ENCODE measurements around a stretch of chr15.

DNA sequence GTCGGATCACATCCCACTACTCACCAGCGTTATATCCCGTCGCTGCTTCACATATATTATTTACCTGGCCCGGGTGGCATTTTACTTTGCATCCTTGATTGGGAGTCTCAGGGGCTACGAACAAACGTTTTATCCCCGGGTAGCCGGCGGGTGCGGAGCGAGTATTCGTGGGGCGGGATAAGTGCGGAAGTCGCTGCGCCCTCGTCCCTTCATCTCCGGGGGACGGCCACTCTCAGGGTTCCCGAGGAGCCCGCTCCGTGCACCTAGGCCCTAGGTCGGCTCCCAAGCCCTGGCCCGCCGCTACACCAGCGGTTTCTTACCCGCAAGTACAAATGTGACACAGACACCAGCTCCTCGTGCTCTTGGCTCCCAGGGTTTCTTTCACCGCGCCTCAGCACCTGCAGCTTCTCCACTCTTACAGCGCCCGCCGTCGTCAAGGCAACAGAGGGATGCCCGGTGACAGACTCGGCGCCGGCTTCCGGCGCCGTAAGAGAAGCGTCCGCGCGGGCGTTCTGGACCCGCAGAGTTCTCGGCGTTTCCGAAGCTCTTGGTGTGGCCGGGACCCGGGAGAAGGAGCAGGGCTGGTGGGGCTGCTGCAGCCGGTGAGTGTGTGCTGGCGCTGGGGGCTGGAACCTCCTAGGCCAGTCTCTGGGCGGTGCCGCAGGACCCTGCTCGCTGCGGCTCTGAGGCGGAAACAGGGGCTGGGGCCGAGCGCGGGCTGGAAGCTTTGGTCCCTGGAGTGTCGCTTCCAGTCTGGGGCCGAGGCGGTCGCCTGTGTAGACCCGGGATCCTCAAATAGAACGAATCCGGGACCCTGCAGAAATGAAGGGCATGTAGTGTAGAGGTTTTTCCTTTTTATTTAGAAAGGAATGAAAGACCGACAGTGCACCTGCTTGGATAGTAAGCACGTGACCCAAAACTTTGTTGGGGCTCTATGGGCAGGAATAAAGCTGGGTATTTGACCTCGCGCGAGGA lies 155.6 kb upstream of the GOLGA6L4 start:
- RRBS, 2 experiments, result 24 to 31% methylated on average over 14 to 22 of the region's 75 CpGs

- RRBS, 2 experiments, result no CpG with 5 or more reads among the region's 3 CpGs
Measured at GRCh38 chr15:84597865-84598937, 2.6 kb upstream of the ZSCAN2 start.

DNA sequence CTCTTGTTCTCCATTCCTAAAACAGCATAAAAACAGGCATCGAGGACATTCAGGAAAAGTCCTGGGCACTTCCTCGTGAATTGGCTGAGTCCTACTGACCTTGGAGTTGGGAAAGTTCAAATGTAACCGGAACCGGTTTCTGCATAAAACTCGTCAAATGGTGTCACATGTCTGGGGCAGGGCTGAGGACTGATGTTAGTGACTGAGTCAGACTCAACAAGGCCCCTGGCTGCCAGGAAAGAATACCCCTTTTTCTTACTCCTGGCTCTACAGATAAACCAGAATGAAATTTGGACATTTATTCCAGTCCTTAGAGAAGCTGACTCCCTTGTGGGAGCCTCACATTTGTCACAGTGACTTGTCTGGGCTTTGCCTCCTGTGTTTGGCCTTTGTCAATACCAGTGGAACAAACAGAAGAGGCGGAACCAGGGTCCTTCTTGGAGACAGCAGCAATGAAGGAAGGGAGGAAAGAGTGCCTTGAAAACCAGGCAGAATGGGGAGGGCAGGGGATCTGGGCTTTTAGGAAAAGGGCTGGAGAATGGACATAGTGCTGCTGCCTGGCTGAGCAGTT lies 1.5 kb downstream of the ALPK3 start:
- RRBS, 2 experiments, result no CpG with 5 or more reads among the region's 6 CpGs

DNA sequence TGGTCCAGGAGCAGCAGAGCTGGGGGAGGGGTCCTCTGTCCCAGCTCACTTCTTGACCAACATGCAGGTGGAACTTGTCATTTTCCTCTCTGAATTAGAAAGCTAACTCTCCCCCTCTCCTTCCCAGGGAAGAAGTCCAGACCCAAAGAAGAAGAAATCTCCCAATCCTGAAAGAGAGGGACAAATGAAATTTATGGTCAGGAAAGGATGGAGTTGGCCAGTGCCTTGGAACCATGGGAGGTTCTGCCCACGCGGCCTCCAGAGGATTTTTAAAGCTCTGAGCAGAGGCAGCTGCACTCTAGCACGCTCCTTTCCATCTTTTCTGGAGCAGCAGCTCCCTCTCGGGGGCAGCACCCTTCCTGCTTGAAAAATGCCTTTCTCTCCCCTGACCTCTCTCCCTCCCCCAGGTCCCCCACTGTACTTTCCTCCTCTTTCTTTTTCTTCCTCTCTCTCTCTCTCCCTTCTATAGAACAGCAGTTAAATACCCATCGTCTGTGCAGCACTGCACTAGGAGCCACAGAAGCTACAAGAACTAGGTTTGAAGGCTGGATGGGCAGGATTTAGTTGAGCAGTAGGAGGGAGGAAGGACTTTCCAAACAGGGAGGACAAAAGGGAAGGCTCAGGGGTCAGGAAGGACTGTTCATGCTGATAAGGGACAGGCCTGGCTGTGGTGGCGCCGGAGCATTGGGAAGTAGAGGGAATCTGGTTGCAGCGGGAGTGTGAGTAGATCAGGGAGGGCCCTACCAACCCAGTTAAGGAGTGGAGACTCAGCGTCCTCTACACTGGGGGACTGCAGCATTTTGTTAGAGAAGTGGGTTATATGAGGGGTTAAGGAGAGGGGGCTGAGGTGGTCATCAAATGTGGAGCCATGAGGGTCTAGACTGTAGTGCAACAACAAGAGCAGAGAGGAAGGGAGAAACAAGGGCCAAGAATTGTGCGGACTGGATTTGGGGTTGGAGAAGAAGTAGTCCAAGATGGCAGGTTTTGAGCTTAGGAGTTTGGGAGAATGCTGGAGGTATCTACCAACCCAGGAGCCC lies 4.5 kb downstream of the ALPK3 start:
- RRBS, 2 experiments, result no CpG with 5 or more reads among the region's 10 CpGs

DNA sequence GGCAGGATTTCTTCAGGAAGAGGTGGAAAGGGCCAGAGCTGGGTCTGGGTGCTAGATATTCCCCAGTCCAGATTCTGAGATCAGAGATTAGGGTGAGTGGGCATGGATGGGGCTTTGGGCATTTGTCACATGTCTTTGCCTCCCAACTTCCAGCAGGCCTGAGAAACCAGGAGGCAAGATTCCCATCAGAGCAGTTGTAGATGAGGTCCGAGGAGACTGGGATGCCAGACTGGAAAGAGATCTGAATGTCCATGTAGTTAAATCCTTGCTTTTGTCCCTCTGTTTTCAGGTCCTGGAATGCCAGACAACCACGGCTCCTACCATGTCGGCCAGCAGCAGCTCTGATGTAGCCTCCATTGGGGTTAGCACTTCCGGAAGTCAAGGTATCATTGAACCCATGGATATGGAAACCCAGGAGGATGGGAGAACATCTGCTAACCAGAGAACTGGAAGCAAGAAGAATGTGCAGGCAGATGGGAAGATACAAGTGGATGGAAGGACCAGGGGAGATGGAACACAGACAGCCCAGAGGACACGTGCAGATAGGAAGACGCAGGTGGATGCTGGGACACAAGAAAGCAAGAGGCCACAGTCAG lies 28.3 kb upstream of the SLC28A1 start:
- RRBS, 2 experiments, result no CpG with 5 or more reads among the region's 6 CpGs

- RRBS, 2 experiments, result no CpG with 5 or more reads among the region's 18 CpGs
Measured at GRCh38 chr15:84856699-84857572, 27.5 kb upstream of the SLC28A1 start.

GRCh38 chr15:84859005-84859962 lies 25.2 kb upstream of the SLC28A1 start:
- RRBS, 2 experiments, result 62% methylated on average over 2 of the region's 26 CpGs; no CpG with 5 or more reads in 1 of the 2 experiments

GRCh38 chr15:84929883-84930515 lies 45.5 kb downstream of the SLC28A1 start:
- RRBS, 2 experiments, result no CpG with 5 or more reads among the region's 3 CpGs

DNA sequence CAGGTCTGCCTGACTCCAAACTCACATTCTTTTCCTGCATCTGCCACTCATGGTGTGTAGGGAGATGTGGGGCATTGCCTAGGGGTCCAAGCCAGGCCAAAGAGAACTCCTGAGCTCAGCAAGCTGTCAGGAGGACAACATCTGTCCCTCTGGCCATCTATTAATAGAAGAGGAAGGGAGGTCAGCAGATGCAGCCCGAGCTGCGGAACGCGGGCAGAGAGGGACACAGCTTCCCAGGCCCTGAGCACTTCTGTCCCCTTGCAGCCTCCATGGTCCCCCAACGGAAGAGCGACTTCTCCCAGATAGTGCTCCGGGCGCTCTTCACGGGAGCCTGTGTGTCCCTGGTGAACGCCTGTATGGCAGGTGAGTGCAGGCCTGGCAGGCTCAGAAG lies 37.4 kb upstream of the PDE8A start:
- RRBS, 2 experiments, result 94 to 100% methylated on average over 3 of the region's 10 CpGs

DNA sequence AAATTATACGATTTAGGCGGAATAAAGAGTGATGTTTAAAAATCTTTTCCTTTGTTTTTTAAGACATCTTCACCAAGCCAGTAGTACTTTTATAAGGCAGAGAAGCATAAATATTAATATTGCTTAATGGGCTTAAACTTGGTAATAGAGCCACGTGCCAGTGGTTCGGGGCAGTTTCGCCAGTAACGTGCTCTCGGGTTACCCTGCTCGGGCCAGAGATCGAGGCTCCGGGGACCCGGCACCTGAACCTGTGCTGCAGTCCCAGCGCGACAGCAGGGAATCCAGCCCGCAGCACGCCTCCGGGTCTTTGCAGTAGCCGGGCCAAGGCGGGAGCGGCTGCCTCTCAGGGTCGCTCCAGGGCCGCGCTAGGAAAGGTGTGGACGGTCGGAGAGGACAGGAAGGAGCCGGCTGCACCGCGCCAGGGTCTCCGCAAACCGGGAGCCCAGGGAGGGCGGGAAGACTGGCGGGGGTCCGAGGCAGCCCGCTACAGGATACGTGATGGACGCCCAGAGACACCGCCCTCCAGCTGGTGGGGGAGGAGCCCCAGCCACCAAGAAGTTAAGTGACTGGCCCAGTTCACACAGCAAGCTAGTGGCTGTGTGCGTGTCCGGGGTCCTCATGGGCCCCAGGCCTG lies 1.4 kb upstream of the PDE8A start:
- RRBS, 2 experiments, result under 1 to 7% methylated on average over 13 to 14 of the region's 38 CpGs

DNA sequence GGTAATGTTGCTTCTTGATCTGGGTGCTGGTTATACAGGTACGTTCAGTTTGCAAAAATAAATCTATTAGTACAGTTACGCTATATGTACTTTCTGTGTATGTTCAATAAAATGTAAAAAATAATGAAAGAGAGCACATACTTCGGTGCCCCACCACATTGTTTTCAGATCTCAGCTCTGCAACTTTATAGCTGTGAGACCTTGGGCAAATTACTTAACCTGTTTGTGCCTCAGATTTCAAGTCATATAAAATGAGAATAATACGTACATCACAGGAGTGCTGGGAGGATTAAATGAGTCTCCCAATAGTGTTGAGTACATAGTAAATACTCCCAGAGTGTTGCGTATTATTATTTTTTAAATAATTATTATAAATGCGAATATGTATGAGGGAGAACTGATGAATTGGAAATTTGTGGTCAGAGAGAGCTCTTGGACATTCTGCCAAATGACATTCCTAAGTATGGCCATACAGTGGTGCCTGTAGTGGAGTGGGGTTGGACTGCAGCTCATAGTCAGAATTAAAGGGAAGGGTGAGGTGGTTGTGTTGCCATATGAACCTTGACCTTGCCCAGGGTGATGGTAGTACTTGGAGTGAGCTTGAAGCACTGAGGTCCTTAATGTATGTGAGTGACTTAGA lies 25.9 kb downstream of the PDE8A start:
- RRBS, 2 experiments, result no CpG with 5 or more reads among the region's 6 CpGs

DNA sequence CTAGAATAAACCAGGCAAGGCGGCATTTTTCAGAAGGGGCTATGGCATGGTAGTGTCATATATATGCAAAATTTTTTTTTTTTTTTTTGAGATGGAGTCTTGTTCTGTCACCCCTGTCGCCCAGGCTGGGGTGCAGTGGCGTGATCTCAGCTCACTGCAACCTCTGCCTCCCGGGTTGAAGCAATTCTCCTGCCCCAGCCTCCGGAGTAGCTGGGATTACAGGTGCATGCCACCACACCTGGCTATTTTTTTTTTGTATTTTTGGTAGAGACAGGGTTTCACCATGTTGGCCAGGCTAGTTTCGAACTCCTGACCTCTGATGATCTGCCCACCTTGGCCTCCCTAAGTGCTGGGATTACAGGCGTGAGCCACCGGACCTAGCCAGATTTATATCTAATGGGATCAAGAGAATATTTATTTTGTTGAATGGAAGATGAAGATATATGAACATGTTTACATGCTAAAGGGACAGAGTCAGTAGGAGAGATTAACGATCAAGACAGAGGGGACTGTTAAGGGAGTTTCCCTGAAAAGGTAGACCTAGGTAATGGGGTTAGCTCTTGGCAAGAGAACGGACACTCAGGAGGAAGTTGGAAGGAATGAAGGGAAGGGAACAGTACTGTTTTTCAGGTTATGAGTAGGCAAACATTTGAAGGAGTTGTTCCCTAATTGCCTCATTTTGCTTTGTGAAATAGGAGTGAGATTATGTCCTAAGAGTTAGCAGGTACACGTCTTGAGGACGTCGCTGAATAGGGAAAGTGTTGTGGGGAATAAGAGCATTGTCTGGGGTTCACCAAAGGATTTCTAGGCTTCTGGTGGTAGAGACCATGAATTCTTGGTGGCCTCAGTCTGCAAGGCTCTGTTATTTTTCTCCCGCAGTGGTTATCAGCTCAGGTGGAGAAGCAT lies 41.1 kb downstream of the PDE8A start:
- RRBS, 2 experiments, result no CpG with 5 or more reads among the region's 14 CpGs

DNA sequence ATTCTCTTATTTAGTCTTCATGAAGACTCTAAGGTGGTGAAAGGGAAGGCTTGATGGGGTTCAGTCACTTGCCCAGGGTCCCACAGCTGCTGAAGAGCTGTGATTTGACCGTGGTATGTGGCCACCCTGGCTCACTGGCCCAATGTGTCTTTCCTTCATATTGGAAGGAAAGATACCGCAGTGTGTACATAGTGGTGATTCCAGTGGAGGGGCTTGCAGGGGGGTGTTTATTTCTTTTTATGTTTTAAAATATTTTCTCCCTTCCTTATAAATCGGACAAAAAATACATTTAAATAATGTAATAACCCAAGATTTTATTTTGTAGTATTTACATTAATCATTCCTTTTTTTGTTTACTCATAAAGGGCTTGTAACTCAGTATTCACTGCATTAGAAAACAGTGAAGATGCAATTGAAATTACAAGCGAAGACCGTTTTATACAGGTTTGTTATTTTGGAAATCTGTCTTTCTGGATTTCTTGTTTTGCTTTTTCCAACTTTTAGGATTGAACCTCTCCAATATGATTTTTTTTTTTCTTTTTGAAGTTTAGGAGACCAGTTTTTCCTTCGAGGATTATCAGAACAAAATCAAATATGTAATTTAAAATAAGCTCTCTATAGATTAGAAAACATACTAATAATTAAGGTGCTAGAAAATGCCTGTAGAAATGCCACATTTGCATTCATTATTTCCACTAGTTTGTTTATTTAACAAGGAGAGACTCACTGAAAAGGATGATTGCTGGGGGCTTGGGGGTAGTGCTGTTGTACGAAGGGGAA lies 107.5 kb downstream of the PDE8A start:
- RRBS, 2 experiments, result no CpG with 5 or more reads among the region's 7 CpGs

GRCh38 chr15:85344699-85344960 lies 35.8 kb upstream of the AKAP13 start:
- RRBS, 2 experiments, result no CpG with 5 or more reads among the region's 3 CpGs

- RRBS, 2 experiments, result no CpG with 5 or more reads among the region's 8 CpGs
Measured at GRCh38 chr15:85382326-85382824, 2.0 kb downstream of the AKAP13 start.

GRCh38 chr15:85456928-85457382 lies 76.6 kb downstream of the AKAP13 start:
- RRBS, 2 experiments, result no CpG with 5 or more reads among the region's 4 CpGs

DNA sequence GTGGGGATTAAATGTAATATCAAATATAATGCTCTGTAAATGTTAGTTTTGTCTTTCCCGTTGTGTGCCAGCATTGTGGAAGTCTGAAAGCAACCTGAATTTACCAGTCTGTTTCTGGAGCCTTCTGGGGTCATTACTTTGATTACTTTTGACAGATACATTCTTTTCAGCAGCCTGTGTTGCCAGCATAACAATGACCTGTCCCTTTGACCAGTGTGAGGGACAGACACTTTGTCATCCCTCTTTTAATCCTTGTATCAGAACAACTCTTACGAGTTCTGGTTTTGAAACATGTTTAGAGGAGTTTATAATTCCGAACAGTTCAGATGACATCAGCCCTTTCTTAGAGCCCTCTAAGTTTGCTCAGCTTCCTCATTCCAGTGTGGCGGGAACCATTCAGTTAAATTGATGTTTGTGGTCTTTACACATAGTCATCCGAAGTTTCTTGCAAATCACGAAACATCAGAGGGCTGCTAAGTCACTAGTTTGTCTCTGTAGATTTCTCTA lies 102.4 kb downstream of the AKAP13 start:
- RRBS, 2 experiments, result no CpG with 5 or more reads among the region's 6 CpGs

DNA sequence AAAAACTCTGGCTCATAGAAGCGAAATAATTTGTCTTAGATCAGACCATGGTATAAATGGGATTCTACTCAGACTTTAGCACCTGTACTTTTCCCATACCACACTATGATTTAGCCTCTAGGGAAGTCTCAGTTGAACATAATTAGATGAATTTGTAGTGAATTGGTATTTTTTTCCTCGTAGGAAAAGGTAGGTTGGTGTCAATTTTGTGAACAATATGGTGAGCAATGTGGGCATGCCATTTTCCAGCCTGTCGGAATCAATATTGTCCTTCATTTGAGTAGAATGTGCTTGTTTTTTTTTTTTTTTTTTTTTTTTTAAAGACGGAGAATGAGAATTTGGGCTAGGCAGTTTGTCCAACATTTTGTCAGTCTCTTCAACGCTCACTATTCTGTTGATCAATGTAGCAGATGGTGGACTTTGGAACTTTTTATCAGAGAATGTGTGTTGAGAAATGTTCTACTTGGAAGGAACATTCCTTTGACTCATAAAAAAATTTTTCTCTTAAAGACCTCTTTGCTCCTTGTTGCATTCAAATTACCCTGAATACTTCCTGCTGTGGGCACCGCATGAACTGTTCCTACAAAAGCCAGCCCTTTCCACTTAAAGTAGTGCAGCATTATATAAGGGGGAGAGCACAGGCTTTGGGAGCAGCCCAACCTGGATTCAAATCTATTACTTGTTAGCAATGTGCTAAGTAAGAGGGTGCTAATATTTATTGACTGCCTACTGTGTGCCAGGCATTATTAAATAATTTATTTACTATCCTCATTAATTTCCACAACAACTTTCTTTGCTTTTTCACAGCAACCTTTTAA lies 182.8 kb downstream of the AKAP13 start:
- RRBS, 2 experiments, result no CpG with 5 or more reads among the region's 6 CpGs

- RRBS, 2 experiments, result no CpG with 5 or more reads among the region's 3 CpGs
Measured at GRCh38 chr15:85605124-85605543, 189.6 kb downstream of the KLHL25 start.

GRCh38 chr15:85646845-85647460 lies 147.8 kb downstream of the KLHL25 start:
- RRBS, 2 experiments, result no CpG with 5 or more reads among the region's 9 CpGs